ENCODE measurements around a stretch of chr14.

DNA sequence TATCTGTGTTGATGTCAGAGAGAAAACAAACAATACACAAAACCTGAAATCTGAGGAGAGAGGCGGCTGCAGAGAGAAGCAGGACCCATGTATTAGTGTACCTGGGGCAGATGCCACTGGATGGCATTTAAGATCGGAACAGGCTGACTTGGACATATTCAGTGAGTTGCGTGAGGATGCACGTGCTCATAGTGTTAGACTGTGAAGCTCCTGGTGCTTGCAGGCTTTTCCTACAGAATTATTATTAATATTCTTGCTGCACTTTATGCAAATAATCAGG lies 810.3 kb downstream of the TMEM121 start:
- PRO-cap = no peak
- CAGE, long polyA plus RNA = no peak

GRCh38 chr14:106397029-106397571 lies 870.7 kb downstream of the TMEM121 start:
- PRO-cap = no peak
- CAGE, long polyA plus RNA = no peak

- PRO-cap = no peak
- CAGE, long polyA plus RNA = no peak
Measured at GRCh38 chr14:106421969-106422402, 895.6 kb downstream of the TMEM121 start.

- PRO-cap = no peak
- CAGE, long polyA plus RNA = no peak
Measured at GRCh38 chr14:106761872-106762295, 1235.5 kb downstream of the TMEM121 start.

Data from B cell (primary cell).